Fallopian tube (tissue), 1 donor: ENCODE results near the gene SETD4.

DNA sequence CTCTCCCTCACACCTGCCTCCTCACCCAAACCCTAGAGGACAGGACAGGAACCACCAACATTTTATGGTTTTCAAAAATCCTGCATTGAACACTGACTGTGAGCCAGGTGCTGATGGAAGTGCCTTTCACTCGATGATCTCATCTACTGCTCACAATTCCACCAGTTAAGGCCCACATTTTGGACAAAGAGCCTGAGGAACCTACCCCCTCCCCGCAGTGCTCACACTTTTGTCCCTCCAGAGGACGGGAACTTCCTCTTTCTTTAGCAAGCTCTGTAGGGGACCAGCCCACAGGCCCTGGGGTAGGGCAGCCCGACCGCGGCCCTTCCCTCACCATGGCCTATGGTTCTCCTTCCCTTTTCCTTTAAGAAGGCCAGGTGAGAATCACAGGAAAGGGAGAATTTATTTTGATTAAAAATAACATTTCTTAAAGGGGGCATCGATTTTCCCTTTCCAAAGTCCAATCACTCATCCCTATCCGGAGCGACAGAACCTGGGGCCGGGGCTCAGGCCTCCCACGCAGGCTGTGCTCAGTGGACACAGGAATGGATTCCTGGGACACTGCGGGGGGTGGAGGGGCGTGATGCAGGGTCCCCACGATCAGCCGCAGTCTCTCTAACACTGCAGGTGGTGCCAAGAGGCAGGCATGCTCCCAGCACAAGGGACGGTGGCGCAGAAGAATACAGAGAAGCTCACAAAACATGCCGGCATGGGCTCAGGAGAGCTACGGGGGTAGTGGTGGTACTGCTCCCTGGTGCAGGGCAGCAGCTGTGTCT is 8.9 kb upstream of the KCNE1 start:
- PRO-cap, result no peak

GRCh38 chr21:34522006-34522783 is 10.2 kb upstream of the KCNE1 start:
- PRO-cap, result no peak

DNA sequence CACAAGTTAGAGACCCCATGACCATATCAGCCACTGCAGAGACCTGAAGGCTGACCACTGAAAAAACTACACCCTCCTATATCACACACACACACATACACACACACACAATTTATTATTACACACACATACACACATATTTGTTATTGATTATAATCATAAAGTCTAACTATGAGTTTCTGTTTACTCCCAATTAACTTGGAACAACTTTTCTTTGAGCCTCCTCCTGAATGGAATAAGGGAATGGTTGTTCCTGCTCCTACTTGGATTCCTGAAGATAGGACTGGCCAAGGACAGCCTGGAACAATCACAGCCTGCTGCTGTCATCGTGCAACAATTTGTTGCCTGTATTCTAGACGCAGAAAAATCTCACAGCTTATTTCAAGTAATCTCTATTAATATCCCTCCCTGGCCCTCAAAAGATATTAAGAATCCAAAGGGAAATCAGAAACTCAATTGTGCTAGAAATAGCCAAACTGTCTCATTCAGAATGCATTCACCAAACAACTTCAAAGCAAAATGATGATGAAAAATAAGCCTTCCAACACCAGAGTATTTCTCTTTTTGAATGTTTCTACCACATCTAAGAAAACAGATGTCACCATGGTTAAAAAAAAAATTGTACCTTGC is 31.0 kb downstream of the RCAN1 start:
- PRO-cap, result no peak

DNA sequence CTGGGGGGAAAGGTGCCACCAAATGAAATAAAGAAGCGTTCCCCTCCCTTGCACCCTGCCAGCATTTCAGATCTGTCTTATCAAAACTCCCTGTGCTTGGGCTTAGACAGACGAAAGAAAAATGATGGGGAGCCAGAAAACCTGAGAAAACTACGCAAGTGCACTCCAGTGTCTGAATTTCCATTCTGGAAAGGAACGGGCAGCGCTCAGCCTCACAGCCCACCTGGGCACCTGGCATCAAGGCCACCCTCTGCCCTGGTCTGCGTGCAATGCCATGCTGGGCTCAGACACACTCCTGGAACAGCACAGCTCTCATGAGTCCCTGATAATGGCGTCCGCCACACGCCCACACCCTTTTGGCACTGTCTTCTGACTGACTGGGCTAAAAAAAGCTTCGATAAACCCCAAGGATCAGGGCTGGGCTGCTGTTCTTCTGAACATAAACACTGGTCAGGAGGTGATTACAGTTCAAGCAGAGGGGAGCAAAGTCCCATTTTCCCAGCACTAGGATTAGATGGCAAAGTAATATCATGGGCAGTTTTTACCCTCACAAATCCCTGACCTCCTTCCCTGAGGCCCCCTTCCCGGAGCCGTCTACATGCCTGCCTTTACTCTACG is 22.8 kb downstream of the RCAN1 start:
- PRO-cap, result no peak

DNA sequence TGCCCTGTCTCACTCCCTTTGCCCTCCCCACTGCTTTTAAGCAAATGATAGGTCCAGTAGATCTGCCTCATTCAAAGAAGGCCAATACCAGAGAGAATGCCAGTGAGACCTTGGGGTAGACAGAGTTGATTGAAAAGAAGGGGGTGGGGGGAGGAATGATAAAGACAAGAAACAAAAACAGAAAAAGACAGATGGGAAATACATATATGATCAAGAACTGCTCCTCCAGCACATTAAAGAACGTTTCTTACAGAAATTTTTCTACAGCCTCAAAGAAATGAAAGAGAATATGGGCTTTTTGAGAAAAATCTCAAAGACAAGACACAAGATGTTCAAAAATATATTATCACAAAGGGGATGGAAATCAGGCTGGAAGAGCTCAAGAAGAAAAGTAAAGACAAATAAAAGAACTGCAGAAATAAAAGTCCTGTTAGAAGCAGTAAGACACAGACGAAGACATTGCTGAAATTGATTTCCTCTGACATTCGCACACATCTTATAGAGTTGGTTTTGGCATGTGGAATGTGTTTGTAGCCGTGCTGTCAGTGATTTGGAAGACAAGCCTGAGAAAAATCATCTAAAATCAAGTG is 44.3 kb downstream of the CLIC6 start:
- PRO-cap, result no peak

DNA sequence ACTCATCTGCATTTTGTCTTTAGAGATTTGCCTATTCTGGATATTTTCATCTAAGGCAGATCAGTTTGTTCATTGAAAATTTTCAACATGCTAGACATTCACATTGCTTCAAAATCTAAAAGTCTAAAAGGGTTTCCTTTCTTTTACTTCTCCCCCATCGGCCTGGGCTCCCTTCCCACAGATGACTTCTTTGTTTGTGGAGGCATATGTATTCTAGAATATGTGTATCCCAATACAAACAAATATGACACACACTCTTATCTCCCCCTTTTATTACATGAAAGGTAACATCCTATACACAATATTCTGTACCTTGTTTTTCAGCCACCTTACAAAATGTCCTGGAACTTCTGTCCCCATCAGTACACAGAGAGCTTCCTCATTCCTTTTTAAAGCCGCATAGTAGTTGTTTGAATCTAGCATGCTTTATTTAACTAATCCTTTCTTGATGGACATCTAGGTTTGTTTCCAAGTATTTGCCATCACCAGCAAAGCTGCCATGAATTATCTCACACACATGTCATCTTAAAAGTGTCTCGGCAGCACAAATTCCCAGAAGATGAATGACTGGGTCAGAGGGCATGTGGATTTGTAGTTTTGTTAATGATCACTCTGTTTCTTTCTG is 68.1 kb downstream of the CLIC6 start:
- PRO-cap, result no peak

DNA sequence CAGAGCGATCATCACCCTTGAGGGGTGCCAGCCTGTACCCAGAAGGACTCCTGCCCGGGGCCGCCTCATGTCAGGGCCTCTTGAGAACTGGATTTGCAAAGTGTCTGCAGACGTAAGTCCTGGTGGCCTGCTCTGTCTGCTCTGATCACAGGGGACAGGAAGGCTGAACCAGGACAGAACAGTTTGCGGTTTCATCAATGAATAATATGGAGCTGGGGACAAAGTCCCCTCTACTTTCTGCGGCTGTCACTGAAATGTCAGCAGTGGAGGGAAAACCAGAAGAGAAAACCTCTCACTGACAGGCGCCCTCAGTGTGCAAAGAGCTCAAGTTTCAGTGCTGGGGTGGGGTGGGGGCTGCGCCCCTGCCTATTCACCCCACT is 149.0 kb downstream of the CLIC6 start:
- PRO-cap, result no peak

DNA sequence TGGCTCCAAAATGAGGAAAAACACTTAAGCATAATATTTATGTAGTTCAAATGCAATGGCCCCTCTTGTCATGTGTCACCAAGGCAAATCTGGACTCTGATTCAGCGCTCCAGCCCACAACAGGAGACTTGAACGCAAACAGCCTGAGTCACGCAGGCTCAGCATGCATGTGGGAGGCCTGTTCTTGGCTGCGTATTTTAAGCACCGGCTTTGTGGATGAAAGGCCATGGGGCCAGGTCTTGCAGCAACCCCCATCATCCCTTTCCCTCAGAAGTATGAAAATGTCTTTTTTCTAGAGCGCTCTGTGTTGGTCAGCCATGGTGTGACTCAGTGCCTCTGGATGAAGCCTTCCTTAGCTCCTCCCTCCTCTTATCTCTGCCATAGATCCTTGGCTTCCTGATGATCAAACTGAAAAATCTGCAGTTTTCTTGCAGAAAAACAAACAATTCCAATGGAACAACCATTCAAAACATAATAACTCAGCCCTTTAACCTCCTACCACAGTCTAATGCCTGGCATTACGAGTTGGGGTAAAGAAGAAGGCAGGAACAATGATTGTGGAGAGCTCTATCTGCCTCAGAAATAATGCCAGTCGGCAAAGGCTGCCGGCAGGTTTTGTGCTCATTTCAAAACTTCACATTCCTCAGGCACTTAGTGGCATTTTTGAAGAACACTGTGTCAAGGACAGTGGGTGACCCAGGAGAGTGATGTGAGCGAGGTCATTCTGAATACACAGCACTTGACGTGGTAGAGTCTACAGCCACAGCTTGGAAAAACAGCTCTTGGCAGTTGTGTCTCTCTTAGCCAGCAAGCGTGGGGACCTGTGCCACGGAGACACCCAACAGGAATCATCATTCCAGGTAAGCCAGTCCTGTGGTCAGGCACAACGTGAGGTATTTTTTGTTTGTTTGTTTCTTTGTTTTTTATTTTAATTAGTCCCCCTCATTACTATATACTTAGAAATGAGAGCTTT is 167.6 kb downstream of the CLIC6 start:
- PRO-cap, result no peak

GRCh38 chr21:34839741-34840479 is 171.1 kb downstream of the CLIC6 start:
- PRO-cap, result no peak

DNA sequence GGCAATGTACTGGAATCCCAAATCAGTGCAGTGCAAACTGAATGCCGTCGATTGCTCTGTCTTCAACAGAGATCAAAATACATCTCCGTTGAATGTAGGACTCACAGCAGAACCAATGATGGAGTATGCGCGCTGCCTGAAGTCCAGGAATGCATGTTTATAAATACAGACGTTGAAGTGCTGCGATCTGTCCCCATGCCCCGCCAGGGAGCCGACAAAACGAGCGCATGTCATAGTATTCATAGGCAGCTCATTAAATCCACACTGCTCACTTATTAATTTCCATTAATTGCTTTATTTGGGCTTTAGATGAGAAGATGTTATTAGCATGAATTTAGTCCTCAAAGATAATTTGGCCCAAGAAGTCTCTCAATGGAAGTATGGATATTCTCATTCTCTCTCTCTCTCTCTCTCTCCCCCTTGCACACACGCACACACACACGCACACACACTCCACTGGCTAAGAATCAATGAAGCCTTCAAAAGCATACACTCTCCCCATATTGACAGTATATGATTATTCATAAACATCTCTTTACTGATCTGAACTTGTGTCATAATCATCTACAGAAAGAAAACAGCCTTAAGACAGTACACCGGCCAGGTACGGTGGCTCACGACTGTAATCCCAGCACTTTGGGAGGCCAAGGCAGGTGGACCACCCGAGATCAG is 175.2 kb downstream of the RUNX1 start:
- PRO-cap, result no peak

DNA sequence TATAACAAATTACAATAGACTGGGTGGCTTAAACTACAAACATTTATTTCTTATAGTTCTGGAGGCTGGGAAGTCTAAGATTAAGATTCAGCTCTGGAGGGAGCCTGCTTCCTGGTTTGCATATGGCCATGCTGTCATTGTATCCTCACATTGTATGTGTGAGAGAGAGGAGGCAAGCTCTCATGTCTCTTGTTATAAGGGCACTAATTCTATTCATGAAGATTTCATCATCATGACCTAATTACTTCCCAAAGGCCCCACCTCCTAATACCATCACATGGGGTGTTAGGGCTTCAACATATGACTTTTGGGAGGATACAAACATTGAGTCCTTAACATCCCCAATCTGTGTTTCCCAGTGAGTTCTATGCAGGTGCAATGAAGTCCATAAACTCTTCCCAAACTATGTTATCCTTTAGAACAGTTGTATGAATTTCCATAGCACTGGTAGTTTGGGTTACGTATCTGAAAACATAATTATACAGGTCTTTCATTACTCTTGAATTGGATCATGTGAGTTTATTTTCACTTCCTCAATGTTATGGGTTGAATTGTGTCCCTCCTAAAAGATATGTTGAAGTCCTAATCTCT is 124.3 kb downstream of the RUNX1 start:
- PRO-cap, result no peak

- PRO-cap, result no peak
These were observed 61.8 kb downstream of the RUNX1 start for GRCh38 chr21:34987018-34988012.

DNA sequence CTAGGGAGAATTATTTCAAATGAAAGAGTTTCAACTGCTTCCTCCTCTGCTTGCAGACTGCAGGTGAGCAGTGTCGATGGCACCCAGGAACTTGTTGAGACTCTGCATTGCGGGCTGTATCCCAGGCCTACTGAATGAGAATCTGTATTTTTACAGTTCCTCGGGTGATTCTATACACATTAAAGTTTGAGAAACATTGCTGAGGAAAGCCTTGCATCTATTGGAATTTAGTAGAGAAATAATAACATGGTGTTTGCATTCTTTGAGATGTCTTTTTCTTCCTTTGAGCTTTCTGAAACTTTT is 3.8 kb upstream of the RUNX1 start:
- PRO-cap, result no peak

DNA sequence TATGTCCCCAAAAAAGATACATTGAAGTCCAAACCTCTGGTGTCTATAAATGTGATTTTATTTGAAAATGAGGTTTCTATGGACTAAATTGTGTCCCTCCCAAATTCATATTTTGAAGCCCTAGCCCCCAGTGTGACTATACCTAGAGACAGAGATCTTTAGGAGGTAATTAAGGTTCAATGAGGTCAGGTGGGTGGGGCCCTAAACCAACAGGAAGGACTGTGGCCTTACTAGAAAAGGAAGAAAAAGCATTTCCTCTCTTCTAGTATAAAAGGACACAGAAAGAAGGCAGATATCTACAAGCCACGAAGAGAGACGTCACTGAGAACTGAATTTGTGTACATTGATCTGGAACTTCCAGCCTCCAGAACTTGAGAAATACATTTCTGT is 123.1 kb upstream of the RUNX1 start:
- PRO-cap, result no peak

DNA sequence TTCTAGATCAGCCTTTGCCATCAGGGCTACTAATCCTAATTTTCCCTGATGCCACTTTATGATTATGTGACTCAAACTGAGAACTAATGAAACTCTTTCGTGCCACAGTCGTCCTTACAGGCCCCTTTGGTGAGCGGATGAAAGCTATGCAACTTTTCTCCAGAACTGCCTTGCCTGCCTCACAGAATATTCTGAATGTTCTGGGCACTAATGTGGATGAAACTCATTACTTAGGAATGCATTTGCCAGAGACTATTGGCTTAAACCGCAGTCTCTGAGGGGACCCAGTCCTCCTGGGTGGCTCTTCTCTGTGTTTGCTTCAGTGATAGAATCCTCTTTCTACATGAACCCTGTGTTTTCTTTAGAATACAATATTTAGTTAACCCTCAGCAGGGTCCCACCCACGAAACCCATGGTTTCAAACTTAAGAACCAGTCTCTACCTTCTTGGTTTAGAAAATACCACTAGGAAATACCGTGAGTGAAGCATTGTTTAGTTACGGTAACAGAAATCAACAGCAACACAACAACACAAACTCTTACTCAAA is 275.8 kb upstream of the RUNX1 start:
- PRO-cap, result no peak

DNA sequence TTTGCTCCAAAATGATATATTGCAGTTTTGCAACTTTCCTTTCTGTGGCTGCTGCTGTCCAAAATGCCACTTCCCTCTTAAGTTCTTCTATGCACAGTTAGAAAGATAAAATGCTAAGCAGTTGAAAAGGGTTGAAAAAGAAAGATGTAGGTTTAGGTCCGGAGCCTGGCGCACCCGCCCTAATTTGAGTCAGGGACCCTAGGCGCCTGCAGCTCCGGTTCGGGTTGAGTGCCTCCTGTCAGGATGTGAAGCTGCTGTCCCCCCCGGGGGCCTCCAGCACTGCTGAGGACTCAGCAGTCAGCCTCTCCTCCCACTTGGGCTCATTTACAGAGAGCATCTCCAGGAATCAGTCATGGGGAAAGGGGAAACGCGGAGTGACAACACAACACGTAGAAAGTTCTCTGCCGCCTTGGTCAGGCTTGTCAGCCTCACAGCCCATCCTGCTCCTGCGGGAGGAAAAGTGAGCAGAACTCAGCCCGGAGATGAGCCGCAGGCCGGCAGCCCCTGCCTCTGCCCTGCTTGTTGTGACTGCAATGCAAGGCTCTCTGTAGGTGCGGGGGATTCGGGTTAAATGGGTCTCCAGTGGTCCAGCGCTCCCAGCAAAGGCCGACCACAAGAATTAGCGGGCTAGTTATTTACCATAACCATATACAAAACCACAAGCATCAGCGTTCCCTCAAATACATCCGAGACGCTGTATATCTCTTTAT is 479.5 kb upstream of the RUNX1 start:
- PRO-cap, result no peak

GRCh38 chr21:35563601-35564626 is 496.4 kb downstream of the SETD4 start:
- PRO-cap, result no peak

GRCh38 chr21:35964107-35964395 is 96.3 kb downstream of the SETD4 start:
- PRO-cap, result no peak

DNA sequence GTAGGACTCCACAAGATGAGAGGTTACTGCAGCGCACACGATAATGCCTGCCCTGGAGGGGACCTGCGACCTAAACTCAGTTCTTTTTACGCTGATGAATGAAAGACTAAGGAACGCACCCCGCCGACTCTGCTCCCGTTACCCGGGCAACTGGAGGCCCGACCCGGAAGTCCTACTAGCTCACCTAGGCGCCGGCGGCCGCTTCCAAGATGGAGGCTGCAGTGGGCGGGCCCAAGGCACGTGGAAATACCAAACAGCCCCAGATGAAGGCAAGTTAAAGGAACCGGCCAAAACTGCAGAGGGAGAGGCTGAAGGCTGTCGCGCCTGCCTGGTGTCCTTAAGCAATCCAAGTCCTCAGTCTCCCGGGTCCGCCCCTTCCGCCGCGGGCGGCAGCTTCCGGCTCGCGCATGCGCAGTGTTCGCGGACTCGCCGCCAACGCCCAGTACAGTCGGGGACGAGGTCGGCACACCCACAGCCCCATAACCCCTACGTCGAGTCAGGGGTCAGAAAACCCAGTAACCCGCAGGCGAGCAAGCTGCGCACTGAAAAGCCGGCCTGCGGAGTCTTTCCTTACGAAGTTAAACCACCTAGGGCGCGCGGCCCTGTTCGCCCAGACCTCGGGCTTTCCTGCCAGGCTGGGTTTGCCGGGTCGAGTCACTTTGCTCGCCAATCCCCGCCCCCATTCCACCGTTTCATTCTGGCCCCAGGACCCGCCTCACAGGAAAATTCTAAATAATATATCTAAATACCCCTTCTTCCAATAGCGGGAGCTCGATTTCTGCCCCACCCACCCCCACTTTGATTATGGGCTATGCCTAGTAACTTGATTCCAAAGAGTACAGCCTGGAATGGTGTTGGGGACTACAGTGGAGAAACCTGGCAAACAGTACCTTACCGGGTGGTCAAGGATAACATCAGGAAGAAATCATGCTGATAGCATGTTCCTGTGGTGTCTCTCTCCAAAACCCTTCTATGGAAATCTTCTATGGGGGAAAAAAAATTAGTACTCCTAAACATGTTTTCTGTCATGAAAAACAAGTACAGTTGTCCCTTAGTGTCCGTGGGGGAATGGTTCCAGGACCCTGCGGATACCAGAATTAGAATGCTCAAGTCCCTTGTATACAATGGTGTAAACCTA is at the start of gene SETD4:
Gene SETD4 (minus strand): TSS at position 364 of the 1,138 bp plus-strand sequence.
- PRO-cap, result bidirectional peak, plus-strand start at position 290 of the sequence, minus-strand start at position 152 of the sequence; bidirectional peak, plus-strand start at position 414 of the sequence, minus-strand start at position 364 of the sequence

GRCh38 chr21:36075088-36075463 is 5.3 kb downstream of the CBR1 start:
- PRO-cap, result no peak